A172 (cell line): ENCODE results near the gene CATSPERG.

- RAMPAGE, long total RNA: no peak
Measured at GRCh38 chr19:38055129-38055863, 148.3 kb downstream of the SIPA1L3 start.

- RAMPAGE, long total RNA: no peak
Measured at GRCh38 chr19:38109355-38110665, 114.2 kb downstream of the DPF1 start.

- RAMPAGE, long total RNA: no peak
Measured at GRCh38 chr19:38210952-38211590, 13.0 kb downstream of the DPF1 start.

GRCh38 chr19:38284263-38284745 lies 19.7 kb upstream of the C19orf33 start:
- RAMPAGE, long total RNA: no peak

GRCh38 chr19:38328196-38329035 lies 7.2 kb upstream of the CATSPERG start:
- RAMPAGE, long total RNA: no peak

- RAMPAGE, long total RNA: no peak
Measured at GRCh38 chr19:38335738-38336751, at the start of gene CATSPERG. TSS of gene CATSPERG (plus strand) at chr19:38335830.

GRCh38 chr19:38651000-38651870 lies 3.8 kb downstream of the ACTN4 start:
- RAMPAGE, long total RNA: no peak

DNA sequence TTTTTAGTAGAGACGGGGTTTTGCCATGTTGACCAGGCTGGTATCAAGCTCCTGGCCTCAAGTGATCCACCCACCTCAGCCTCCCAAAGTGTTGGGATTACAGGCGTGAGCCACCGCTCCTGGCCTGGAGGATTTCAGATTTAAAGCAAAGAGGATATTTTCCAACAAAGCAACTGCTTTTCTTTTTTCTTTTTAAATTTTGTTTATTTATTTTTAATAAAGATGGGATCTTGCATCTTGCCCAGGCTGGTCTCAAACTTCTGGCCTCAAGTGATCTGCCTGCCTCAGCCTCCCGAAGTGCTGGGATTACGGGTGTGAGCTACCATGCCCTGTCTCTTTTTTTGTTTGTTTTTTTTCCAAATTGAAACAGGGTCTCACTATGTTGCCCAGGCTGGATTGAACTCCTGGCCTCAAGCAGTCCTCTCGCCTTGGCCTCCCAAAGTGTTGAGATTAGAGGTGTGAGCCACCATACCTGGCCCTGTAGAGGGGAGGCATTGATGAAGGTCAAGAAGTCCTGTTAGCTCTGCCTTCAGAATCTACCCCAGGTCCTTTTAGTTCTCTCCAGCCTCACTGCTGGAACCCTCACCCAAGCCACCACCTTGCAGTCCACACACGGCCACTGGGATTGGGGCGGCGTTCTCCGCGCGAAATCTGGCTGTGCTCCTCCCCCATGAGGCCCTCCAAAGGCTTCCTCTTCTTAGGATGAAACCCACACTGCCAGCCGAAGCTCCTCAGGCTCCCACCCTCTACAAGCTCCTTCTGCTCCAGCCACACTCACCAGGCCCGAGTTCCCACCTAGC lies 34.8 kb downstream of the ACTN4 start:
- RAMPAGE, long total RNA: no peak

- RAMPAGE, long total RNA: no peak
Measured at GRCh38 chr19:38695167-38695850, 47.9 kb downstream of the ACTN4 start.

DNA sequence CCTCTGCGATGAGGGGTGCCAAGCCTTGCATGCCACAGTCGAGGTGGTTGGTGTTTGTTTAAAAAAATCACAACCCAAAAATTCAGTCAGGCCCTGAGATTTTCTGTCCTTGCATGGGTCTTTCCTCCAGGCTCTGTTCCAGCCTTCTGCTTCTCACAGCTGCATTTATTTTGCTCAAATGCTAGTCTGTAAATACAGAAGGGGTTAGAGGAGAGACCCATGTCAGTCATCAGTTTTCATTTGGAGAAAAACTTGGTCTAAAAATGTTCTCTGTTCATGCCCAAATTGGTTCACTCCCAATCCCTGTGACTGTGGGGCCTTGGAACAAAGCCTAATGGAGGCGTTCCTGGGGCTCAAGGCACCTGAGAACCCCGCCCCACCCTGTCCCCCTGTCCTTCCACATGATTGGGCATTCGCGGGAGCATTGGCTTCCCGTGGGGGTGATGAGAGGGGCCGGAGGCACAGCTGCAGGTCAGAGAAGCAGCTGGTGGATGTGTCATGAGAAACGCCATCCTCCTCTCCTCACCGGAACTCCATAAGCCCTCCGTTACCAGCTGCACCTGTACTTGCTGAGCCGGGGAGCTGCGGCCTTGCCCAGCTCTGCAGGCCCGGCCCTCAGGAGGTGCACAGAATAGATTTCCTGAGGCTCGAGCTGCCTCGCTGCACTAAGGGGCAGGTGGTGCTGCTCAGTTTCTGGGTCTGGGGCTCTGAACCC lies 42.1 kb downstream of the CAPN12 start:
- RAMPAGE, long total RNA: no peak

DNA sequence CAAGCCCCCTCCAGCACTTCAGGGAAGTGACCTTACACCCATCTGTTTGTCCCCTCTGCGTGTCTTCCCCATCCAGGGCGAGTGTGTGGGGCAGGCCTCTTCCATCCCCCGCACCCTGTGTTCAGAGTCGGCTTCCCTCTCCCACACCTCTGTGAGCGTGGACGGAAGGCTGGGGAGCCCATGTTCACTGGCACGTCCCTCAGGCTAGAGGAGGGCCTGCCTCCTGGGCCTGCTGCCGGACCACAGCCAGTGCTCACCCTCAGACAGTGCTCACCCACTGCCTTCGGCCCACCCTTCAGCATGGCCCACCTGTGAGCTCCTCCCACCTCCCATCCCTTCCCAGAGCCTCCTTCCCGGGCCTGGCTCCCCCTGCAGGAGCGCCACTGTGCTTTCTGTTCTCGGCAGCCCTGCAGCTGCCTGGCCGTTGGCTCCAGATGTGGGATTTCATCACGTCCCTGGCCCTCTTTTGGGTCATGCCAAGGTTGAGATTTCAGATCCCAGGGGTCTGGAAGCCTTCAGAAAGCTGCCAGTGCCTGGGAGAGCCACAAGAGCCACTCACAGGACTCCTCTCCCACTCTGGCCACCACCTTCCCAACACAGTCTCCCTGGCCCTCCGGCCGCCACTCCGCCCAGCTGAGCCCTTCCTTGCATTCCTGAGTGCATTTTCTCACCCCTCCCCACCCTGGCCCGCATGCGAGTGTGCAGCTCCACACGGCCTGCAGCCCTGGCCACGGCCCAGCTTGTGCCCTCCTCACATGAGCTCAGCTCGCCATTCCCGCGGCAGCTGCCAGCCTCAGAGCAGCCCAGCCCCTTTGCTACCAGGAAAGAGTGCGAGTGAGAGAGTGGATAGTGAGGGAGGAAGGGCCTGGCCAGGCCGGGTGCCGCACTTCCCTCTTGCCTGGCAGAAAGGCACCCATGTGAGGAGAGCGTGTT lies 25.3 kb downstream of the CAPN12 start:
- RAMPAGE, long total RNA: no peak

DNA sequence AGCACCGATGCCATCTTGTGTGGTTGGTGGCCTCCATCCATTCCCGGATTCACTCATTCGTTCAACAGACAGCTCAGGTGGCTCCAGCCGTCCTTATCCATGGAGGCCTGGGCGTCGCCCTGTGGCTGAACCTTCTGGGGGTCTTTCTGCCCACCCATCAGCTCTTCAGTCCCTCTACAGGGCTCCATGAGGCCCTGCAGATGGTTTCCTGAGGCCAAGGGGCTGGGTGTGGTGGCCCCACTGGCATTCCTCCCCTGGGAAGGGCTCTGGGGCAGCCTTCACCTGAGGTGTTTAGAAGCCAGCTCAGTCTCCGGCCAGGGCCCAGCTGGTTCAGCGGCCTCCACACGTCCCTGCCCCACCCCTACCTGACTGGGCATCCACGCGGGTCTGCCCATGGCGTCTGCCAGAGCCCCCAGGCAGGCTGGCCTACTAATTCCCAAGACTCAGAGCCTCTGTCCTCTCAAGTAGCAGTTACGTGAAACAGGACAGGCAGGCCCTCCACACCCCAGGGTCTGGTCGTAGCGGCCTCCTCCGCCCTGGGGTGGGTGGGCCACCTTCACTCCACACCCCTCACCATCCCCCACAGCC lies 24.6 kb downstream of the CAPN12 start:
- RAMPAGE, long total RNA: no peak

DNA sequence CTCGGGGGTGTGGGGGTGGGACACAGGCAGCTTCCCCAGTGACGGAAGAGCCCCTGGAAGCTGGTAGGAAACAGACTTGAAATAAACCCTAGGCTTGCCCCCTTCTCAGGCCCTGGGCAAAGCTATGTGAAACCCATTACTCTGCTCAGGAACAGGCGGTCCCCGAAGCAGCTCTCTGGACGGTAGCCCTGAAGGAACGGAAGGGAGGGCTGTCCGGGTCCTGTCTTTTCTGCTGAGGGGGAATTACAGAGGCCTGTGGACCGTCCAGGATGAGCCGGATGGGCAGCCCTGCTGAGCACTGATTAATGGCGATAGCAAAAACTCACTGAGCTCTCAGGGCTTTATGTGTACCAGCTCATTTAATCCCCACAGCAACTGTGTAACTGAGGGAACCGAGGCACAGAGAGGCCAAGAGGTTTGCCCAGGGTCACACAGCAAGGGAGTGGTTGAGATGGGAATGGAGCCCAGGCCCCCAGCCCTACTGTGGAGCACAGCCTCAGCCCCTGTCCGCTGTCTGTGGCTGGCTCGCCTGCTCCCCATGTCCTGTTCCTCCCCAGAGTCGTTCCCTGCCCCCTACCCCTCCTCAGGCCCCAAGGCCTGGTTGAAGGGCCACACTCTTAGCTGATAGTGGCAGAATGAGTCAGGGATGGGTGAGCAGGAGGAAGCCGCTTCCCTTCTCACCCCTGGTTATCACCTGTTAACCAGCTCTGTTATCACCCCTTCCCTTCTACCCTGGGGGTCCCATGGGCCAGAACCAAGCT lies 21.4 kb downstream of the CAPN12 start:
- RAMPAGE, long total RNA: no peak

DNA sequence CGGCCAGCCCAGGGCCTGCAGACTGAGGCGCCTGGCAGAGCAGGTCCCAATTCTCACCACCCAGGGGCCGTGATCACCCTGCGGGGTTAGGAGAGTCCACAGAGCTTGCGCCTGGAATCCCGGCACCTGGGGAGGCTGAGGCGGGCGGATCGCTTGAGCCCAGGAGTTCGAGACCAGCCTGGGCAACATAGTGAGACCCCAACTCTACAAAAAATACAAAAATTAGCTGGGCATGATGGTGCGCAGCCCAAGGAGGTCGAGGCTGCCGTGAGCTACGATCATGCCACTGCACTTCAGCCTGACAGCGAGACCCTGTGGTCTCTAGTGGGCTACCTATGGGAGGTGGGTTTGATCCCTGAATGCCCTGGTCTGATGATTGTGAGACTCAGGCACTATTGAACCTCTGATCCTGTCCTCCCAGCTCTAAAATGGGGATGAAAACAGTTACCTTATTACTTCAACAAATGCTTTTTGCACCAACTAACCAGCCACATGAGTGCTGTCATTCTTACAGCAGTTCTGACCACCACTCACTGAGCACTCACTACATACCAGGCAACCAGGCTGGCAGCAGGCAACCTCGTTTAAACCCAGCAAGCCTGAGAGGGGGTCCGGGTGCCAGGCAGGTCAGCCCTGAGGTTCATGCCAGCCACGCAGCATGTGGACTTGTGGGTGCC lies 19.5 kb downstream of the CAPN12 start:
- RAMPAGE, long total RNA: no peak

DNA sequence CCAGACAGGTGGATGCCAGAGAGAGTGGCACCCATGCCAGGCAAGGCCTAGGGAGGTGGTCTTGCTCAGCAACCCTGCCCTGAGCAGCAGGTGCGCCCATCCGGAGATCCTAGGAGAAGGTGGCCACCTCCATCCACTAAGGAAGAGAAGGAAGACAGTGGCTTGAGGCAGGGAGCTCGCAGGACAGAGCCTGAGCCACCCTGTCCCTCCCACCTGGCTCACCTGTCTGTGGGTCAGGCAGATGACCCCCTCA lies 13.6 kb downstream of the CAPN12 start:
- RAMPAGE, long total RNA: no peak

GRCh38 chr19:38733192-38733606 lies 11.1 kb downstream of the CAPN12 start:
- RAMPAGE, long total RNA: no peak

DNA sequence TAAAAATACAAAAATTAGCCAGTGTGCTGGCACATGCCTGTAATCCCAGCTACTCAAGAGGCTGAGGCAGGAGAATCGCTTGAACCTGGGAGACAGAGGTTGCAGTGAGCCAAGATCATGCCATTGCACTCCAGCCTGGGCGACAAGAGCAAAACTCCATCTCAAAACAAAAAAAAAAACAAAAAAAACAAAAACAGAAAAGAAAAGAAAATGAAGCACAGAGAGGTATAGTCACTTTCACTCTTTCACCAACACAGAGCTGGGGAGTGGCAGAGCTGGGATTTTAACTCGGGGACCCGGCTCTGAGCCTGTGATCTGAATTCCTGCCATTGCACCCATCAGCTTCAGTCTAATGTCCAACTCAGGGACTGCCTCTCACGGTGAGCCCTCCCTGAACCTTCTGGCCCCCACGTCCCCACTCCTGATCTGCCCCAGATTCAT lies 874 bp downstream of the LGALS4 start:
- RAMPAGE, long total RNA: no peak

DNA sequence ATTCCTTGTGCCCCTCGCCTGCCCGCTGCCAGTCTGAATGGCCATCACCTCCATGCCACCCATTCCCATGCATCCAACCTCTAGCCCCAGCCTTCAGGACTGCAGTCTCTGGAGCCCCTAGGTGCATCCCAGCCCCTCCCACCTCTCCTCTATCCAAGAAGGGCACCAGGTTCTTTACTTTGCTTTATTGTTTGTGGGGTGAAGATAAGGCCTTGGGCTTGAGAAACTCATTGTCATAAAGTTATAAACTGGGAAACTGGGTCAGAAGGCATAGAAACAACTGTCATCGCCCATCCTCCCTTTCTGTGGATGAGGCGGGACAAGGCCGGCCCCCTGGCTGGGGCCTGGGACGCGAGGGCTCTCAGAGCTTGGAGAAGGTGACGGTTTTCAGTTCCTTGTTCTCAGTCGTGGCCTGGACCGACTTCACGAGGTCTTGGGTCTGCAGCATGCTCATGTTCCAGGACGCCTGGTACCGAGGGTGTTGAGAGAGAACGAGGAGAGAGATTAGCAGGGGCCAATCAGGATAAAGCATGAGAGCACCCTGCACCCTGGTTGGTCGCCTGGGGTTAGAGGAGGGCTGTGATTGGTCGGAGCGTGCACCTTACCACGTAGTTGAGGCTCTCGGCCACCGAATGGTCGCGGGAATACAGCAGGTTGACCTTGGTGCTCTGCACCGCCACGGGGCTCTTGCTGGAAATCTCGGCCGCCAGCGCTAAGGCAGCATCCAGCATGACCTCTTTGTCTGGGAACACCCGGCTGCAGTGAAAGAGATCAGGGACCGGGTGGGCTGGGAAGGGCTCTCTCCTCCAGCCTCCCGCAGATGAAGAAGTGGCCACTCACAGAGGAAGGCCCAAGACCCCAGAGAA lies 2.7 kb upstream of the LGALS4 start:
- RAMPAGE, long total RNA: no peak

GRCh38 chr19:38836311-38837486 lies 5.1 kb upstream of the ECH1 start:
- RAMPAGE, long total RNA: no peak

DNA sequence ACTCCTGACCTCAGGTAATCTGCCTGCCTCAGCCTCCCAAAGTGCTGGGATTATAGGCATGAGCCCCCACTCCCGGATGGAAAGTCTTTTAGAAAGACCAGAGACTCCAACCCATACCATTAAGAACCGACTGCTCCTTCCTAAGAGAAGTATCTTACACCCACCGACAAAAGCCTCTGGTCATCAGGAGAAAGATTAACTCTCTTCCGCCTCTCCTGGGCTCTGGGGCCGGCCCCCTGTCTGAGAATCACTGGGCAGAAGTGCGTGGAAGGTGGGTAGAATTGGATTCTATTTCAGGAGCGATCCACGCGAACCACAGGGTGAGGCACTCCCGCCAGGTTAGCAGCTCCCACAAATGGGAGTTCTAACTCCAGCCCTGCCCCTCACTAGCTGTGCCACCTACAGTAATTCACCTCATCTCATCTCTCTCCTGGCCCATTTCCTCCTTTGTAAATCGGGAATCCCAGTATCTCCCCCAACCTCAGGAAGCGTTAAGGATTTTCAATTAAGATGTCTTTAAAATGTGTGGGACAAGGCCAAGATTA lies 1.4 kb downstream of the HNRNPL start:
- RAMPAGE, long total RNA: no peak